ENCODE measurements around a stretch of chr7.

GRCh38 chr7:5328257-5328683, 45.5 kb downstream of the SLC29A4 start:
- PRO-cap, 3 experiments, result peak in 1 of 3 experiments; most common minus-strand start chr7:5328517 (in 1)

GRCh38 chr7:5351581-5352273, 69.0 kb downstream of the SLC29A4 start:
- PRO-cap, 3 experiments, result no peak in any of the 3 experiments

GRCh38 chr7:5356162-5356982, 67.3 kb downstream of the TNRC18 start:
- PRO-cap, 3 experiments, result no peak in any of the 3 experiments

DNA sequence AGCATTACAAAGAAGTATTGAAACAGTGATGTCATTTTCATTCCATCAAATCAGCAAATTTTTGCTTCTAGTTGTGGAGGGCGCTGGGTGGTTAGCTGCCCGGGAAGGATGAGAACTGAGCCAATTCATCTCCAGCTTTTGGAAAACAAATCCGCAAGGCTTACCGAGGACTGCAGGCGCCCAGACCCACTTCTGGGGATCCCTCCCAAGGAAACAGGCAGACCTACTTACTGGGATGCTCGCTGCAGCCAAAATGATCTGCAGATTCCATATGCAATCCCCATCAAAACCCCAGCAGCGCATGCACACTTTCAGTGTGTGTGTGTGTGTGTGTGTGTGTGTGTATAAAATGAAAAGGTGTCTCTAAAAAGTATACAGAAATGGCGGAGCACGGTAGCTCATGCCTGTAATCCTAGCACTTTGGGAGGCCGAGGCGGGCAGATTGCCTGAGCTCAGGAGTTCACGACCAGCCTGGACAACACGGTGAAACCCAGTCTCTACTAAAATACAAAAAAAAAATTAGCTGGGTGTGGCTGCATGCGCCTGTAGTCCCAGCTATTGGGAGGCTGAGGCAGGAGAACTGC, 19.1 kb downstream of the TNRC18 start:
- PRO-cap, 3 experiments, result no peak in any of the 3 experiments

DNA sequence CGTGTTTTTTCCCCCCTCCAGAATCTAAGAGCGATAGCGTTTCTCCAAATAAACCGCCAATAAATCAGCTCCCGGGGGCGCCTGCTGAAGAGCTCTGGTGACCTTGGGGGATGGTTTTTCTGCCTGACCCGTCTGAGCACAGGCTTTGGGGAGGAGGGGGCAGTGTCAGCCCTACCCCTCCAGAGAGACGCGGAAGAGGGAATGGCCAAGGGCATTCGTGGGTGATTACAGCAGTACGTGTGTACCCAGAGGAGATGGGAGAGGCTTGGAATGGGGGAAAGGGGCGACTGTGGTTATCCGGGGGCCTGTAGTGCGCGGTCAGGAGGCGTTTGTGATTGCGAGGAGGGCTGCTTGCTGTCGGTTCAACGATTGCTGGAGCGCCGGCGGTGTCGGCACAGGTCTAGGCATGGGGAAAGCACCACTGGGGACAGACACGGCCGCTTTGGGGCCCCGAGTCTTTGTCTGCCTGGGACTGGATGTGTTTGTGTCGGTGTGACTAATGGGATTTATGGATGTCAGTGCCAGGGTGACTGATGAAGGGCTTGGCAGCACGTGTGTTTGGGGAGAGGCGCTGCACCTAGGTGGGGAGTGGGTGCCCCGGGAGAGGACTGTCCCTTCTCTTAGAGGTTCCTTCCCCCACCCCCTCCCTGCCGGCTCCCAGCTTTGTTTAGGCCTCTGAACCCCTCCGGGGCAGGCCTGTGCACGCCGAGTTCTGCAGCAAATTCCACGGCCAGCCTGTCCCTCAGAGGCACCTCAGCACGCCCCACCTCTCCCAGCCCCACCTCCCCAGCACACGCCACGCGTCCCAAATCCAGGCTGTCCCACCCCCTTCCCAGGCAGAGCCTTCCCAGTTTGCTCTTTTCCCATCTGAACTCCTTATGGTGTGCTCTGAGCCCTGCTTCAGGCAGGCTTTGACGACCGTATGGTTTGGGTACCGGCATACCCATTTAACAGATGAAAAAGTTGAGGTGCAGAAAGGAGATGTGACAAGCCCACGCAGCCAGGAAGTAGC, 6.2 kb upstream of the TNRC18 start:
- PRO-cap, 3 experiments, result peak in 3 of 3 experiments; most common plus-strand start position 214 of the sequence (in 2); most common minus-strand start position 112 of the sequence (in 2)

DNA sequence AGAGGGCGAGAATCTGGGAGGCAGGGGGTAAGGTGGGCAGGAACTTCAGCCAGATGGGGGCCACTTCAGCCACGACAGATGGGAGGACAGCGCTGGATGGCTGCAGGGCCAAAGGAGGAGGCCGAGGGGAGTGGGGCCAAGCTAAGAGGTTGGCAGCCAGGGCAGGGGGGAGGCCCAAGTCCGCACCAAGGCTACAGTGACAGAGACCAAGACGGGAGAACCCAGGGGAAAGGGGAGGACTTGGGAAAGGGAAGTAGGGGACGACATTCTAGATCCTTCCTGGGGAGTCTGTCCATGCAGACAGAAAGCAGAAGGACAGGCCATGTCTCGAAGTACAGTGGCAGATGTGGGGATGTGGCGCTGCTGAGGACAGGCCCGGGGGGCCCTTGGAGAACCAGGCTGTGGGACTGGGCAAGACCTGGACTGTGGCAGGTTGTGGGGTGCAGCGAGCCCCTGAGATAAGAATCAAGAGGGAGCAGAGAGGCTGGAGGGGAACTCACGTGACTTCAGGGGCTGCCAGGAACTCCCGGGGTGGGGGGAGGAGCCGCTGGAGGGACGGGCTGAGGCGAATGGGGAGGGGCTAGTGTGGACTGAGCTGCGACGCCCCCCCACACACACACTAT, 21.6 kb downstream of the FBXL18 start:
- PRO-cap, 3 experiments, result no peak in any of the 3 experiments

DNA sequence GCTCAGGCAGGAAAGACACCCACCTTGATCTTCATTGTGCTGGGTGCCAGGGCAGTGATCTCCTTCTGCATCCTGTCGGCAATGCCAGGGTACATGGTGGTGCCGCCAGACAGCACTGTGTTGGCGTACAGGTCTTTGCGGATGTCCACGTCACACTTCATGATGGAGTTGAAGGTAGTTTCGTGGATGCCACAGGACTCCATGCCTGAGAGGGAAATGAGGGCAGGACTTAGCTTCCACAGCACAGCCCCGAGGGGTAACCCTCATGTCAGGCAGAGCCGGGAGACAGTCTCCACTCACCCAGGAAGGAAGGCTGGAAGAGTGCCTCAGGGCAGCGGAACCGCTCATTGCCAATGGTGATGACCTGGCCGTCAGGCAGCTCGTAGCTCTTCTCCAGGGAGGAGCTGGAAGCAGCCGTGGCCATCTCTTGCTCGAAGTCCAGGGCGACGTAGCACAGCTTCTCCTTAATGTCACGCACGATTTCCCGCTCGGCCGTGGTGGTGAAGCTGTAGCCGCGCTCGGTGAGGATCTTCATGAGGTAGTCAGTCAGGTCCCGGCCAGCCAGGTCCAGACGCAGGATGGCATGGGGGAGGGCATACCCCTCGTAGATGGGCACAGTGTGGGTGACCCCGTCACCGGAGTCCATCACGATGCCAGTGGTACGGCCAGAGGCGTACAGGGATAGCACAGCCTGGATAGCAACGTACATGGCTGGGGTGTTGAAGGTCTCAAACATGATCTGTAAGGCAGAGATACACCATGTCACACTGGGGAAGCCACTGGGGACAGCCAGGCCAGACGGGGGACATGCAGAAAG, 2.2 kb downstream of the ACTB start:
- PRO-cap, 3 experiments, result no peak in any of the 3 experiments

DNA sequence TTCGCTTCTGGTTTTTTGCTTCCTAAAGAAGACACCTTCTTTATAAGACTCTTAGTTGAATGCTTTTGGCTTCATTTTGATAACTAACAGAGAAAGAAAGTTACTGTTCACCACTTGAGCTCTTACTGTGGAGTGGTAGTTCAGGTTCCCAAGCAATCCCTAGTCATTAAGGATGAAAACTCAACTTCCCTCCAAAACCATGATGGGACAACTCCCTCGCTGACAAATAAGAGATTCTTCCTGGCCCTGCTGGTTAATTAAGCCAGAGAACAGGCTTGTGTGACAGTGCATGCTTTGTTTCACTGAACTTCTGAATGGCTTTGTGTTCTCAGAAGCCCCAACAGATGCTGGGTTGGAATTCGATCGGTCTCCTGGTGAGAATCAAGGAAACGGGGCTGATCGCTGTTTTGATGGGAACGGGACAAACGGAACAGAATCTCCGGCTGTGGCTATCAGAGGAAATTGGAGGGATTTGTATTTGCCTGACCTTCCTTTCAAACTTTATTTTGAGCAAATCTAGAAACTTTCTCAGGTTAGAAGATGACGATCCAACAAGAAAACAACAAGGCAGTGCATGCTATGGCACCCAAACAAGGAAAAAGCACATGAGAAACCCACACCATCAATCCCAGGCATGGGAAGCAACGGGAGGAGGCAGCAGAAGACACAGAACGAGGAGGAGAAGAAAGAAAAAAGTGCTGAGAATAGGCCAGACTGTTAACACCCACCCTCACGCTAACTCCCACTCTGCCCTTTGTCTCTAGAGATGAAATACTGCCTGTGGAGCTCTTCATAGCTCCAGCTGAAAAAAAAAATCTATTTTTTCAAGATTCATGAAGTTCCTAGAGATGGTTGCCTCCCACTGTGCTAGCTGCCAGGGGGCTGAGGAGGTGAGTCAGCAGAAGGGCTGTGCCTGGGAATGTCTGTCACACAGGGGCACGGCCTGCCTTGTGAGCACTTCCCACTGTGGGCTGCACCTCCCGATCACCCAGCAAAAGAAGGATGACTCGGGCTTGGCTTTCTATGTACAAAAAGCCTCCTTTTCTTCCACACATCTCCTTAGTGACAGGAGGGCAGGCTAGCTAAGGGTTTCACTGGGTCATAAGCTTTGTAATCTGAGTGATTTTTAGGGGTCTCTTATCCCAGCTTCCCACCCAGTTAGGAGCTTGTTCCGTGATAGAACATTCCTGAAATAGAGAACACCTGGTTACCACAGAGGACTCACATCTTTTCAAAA, 44.1 kb downstream of the FSCN1 start:
- PRO-cap, 3 experiments, result peak in 1 of 3 experiments; most common plus-strand start position 340 of the sequence (in 1); most common minus-strand start position 168 of the sequence (in 1)

- PRO-cap, 3 experiments, result no peak in any of the 3 experiments
These were observed 7.5 kb downstream of the AIMP2 start for GRCh38 chr7:6016388-6017118.

GRCh38 chr7:6237026-6237399, 35.4 kb downstream of the CYTH3 start:
- PRO-cap, 3 experiments, result no peak in any of the 3 experiments

GRCh38 chr7:6266359-6267170, 5.9 kb downstream of the CYTH3 start:
- PRO-cap, 3 experiments, result no peak in any of the 3 experiments

DNA sequence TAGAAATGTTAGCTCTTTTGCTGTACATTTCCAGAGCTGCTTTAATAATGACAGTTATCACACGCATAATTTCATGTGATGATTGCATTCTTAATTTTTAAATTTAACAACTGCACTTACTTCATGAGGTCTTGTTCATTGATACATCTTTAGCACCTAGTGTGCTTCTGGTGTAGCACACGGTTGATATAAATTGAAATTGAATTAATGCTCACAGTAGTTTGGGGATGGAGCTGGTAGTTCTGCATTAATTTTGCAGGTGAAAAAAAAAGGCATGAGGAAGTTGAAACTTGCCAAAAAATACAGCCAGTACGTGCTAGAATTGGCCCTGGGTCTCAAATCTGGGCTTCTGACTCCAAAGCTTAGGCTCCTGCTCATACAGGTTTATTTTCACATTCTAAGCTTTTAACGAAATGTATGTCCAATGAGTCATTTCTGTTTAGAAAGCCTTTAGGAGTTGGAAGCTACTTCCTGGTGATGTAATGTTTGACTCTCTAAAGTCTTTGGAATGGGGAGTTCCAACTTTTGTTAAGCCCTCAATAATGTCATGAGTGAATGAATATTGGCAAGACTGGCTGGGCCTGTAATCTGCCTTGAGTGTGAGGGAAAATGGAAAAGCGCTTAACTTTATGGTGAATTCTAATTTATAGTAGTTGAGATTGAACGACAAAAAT, 10.9 kb downstream of the RAC1 start:
- PRO-cap, 3 experiments, result peak in 1 of 3 experiments; most common plus-strand start position 548 of the sequence (in 1); most common minus-strand start position 378 of the sequence (in 1)

DNA sequence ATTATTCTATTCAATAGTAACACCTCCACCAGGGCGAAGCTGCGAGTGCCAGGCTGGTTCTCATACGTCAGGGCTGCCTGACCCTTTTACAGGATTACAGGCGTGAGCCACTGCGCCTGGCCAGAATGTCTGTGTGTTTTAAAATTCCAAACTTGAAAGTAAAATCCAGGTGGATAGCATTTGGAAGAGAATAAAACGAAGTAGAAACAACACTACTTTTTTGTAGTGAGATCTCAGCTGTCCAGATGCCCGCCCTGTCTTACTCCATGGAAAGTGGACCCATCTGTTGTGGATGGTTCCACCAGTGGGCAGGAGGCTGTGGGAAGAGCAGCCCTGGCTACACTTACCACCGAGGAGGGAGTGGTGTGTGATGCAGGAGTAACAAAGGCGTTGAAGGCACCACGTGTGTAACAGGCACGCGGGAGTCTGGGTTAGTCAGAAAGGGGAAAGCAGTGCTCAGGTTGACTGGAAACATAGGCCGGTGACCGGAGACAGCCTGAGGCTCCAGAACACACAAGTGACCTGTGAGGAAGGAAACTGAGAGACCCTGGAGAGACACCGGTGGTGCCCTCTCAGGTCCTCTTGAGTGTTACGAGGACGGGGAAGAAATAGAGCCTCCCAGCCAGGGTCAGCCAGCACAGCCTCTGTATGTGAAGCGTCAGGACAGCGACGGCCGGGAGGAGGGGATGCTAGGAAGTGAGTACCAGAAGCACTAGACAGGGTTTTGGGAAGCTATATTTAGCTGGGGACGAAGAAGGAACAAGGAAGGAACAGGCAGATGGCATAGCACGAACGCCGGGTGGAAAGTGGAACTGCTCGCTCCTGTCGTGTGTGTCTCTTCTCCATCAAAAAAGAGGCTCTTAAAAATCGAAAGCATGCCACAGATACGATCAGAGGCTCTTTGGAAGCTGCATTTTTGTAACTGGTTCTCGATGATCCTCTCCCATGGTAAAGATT, 21.6 kb downstream of the RAC1 start:
- PRO-cap, 3 experiments, result no peak in any of the 3 experiments

- PRO-cap, 3 experiments, result no peak in any of the 3 experiments
These were observed 23.7 kb downstream of the DAGLB start for GRCh38 chr7:6424006-6424482.

DNA sequence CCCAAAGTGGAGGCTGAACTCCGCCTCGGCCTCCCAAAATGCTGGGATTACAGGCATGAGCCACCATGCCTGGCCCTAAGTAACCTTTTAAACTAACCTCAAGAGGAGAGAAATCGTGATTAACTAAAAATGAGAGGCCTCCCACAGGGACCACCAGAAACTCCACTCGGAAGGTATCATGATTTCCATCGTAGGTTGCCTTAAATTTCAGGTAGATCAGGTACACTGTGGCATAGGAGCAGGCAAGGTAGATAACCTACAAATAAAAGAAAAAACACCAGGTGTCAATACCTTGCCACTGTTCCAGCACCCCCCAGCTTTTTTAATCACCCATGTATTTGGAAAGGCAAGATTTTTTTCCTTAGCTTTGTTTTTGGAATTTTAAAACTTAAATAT, 14.5 kb downstream of the KDELR2 start:
- PRO-cap, 3 experiments, result no peak in any of the 3 experiments

DNA sequence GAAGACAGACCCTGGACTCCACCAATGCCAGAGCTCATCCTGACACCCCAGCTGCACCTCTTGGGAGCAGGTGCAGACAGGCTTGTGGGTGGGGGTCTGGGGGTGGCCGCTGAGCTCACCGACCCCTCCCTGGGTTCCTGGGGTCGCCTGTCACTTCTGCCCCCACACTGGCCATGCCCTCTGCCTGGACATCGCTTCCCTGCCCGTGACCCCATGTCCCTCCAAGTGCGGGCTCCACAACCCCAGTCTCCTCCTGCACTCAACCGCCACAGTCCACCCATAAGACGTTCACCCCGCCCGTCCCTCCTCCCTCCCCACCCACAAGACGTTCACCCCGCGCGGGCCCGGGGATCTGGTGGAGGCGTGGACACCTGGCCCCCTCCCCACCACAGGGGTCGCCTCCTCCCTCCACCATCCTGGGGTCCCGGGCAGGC, 562 bp upstream of the ZNF316 start:
- PRO-cap, 3 experiments, result no peak in any of the 3 experiments

DNA sequence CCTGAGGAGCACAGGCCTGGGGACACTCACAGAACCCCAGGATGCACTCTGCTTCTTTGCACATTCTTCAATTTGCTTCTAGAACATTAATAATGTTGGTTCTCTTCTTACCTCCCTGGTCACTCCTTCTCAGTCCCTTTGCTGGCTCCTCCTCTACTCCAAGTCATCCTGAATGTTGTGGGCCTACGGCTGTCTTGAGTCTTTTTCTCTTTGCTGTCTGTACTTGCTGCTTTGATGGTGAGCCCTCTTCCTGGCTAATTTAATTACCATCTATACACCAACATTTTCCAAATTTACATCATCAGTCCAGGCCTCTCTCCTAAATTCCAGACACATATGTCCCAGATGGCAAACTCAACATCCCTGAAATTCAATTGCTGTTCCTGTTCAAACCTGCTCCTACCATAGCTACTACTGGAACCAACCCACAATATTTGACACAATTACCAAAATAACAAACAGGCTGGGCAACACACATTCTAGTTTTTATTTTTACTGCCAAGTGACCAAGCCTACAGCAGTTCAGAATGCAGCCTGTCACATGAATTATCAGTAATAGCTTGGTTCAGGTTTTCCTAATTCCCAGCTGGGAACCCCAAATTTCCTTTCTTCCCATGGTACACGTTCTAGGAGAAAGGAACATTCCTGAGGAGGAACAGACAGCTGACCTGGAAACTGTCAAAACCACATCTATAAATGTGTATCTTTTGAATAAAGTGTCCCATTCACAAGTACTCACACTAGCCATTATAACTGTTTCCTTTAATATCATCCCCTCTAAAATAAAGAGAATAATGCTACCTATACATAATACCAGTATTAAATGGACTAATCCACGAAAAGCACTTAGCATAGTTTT, 8.4 kb downstream of the ZNF12 start:
- PRO-cap, 3 experiments, result no peak in any of the 3 experiments

- PRO-cap, 3 experiments, result peak in 3 of 3 experiments; most common plus-strand start chr7:6729781 (in 3); most common minus-strand start chr7:6729724 (in 2)
These were observed 22.7 kb upstream of the ZNF12 start for GRCh38 chr7:6729270-6729978.

DNA sequence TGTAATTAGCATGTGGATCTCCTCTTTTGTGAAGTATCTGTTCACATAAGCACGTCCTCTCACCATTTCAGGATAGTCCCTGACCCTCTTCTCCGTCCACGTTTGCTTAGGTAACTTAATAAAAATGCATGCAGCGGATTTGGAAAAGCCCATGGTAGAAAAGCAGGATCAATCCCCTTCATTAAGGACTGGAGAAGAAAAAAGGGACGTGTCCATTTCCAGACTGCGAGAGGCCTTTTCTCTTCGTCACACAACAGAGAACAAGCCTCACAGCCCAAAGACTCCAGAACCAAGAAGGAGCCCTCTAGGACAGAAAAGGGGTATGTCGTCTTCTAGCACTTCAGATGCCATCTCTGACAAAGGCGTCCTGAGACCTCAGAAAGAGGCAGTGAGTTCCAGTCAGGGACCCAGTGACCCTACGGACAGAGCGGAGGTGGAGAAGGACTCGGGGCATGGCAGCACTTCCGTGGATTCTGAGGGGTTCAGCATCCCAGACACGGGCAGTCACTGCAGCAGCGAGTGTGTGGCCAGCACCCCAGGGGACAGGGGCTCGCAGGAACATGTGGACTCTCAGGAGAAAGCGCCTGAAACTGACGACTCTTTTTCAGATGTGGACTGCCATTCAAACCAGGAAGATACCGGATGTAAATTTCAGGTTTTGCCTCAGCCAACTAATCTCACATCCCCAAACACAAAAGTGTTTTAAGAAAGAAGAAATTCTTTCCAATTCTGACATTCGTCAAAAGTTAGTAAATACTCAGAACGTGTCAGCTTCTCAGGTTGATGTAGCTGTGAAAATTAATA, 16.7 kb upstream of the RSPH10B2 start:
- PRO-cap, 3 experiments, result no peak in any of the 3 experiments

DNA sequence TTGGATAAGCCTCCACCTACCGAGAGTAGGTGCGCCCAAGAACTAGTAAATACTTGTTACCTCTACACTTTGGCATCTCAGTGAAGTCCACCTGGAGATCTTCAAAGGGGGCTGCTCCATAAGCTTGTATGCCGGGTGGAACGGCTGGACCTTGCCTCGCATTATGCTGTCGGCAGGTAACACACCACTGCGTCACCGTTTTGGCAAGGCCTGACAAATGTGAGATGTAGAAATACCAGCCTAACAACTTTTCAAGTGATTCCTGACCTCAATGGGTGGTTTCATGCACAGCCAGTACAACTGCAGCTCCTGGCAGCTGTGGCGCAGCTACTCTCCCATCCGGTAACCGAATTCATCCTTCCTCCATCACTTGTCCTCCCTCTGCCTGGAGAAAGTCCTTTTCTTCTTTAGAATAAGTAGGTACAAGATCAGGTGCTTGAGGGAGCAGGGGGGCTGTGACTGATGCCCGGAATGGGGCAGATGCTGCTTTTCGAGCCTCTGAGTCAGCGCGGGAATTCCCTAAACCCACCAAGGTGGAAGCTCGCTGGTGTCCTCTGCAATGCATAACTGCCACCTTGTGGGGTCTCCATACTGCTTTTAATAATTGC, 127.8 kb upstream of the CCZ1B start:
- PRO-cap, 3 experiments, result no peak in any of the 3 experiments